Metastatic Breast Carcinoma in the Ovary (tissue), 3 donors: ENCODE results near the gene DOCK8.

- PRO-cap, 3 experiments = no peak in any of the 3 experiments
Measured at GRCh38 chr9:211407-211960, 3.2 kb upstream of the DOCK8 start.

DNA sequence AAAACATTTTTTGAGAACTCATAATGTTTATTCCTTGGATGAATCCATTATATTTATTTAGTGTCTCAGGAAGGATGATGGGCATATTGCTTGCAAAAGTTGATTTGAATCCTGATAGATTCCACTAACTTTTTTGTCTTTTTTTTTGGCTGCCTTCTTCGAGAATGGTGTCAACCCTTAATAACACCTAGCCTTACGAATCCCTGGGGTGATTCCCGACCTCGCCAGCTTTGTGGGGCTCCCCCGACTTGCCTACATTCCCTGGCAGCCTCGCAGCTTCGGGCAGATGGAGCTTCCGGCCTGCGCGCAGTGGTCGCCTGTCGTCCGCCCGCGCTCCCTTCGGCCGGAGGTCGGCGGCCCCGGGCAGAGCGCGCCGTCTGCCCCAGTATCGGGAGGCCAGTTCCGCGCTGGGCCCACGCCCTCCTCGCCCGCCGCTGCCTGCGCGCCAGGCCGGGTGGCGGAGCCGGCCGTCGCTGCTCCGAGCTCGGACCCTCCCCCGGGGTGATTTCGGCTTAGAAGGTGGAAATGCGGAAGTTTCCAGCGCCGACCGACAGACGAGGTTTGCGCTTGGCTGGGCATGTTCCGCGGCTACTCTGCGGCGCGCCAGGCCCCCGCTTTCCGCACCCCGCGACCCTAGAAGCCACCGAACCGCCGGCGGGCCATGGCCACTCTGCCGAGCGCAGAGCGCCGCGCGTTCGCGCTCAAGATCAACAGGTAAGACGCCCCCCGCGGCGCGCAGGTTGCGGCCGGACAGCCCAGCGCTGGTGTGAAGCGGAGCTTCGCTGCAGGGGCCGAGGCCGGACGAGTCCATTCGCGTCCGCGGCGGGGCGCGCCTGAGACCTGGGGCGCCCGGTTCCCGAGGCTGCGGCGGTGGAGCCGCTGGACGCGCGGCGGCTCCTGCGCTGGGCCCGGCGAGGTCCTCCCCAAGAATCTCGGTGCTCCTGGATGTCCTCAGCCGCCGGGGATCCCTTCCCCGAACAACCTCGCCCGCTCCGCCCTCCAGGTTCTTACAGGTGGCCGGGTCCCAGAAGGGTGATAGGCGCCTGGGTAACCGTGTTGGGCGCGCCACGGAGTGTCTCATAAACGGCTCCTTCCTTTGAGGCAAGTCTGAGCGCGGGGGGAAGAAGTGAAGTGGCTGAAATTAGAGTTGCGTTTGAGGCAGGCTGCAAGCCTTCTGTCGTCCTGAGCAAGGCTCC, at the start of gene DOCK8:
Gene DOCK8 (plus strand): TSS at position 550 of the 1,196 bp plus-strand sequence.
- PRO-cap, 3 experiments = peak in 3 of 3 experiments; most common plus-strand start position 285 of the sequence (in 3); most common minus-strand start position 379 of the sequence (in 2)

GRCh38 chr9:224476-225041, 9.9 kb downstream of the DOCK8 start:
- PRO-cap, 3 experiments = no peak in any of the 3 experiments

DNA sequence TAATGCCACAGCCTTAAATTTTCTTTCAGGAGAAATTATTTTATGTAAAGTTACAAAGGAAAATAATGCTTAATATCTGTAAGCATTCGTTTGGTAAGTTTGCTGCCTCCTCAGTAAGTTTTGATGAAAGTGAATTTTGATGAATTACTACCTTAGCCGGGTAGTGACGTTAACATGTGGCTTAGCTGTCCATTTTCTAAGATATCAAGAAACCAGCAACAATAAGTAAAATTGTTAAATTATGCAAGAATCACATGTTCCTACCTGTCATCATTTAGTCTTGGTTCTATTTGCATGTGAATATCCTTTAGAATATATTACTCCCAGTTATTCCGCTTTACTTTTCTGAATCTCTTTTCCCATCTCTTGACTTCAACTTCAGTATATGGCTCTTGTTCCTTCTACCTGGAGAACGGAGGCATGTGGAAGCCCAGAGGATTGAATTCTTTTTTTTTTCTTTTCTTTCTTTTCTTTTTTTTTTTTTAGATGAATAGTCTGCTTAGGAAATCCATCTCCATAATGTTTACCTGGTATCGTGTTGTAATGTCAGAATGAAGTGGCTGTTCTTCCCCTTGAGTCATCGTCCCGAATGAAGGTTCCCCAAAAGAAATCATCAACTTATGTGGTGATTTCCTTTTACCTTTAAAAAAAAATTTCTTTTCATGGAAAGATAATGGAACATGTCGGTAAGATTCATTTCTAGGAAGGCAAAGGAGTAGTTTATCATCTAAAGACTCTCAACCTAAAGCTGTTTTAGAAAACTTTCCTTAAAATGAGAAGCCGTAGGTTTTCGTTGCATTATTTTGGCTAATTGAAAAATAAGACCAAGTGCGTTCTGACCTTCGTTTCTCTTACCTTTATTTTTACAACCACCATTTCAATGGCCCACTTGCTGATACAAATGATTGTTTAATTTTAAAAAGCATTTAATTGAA, 59.6 kb downstream of the DOCK8 start:
- PRO-cap, 3 experiments = peak in 2 of 3 experiments; most common minus-strand start position 586 of the sequence (in 1)

GRCh38 chr9:544818-545390, 40.4 kb downstream of the KANK1 start:
- PRO-cap, 3 experiments = no peak in any of the 3 experiments

DNA sequence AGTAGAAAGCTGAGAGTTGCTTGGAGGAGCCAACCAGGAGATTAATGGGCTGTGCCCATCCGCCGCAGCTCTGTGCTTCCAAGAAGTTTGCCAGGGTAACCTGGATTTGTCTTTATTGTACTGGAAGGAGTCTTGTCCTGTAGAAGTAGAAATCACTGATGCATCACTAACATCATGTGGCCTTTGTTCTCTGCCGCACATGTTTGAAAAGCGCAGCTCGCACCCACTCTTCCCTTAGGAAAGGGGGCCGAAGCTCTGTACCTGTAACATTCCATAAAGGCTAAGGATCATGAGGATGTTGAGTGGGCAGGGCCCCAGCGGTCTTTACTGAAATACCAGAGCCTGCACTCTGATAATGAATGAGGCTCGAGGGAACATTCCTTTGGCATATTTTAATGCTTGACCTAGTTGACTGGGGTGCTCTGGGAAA, 69.5 kb downstream of the KANK1 start:
- PRO-cap, 3 experiments = no peak in any of the 3 experiments

DNA sequence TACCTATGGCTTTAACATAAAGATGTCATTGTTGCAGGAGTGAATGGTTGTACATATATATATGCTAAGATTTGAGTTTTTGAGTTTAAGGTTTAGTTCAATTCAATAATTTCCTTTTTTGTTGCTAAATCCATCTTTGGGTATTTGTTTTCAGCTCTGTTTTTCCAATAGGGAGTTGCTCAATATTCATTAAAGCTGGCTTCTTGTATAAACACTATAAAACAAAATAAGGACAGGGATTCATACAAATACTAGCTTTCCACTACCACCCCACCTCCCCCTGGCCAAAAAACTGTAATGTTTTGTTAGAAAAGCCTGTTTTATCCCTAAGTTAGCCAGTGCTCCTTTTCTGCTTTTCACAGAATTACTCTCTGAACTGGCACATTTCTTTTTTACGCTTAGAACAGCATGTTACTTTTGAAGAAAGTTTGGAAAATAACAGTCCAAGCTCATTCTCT, 147.5 kb upstream of the DMRT1 start:
- PRO-cap, 3 experiments = no peak in any of the 3 experiments

DNA sequence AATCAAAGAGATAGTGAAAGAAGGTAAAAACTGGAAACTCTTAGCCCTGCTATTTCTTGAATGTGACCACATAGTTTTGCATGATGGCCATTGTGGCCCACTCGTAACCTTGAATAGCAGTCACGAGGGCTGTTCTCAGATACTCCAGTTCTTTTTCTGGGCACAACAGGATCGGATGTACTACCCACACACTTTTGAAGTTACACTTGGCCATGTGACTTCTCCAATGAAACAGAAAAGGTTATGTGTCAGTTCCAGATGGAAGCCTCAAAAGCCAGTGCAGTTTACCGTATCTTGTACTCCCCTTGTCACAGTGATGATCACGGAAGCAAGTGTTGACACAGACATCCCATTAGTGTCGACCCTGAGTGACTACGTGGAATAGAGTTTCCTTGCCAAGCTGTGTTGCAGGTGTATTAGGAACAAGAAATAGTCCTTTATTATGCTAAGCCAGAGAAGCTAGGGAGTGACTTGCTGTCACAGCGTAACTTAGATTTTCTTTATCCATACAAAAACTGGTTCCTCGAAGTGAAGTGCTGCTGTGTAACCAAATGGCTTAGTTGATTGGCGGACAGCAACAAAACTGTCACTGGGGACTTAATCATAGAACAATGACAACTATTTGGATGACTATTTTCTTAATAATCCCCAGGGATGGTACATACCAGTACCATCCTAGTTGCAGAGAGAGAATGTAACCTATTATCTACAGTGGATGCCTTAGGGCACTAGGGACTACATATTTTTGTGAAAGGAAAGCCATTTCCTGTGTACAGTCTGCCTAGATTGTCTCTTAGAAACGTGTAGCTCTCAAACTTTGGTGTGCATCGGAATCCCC, 90.2 kb upstream of the DMRT1 start:
- PRO-cap, 3 experiments = no peak in any of the 3 experiments

- PRO-cap, 3 experiments = no peak in any of the 3 experiments
Measured at GRCh38 chr9:967954-968435, 8.5 kb upstream of the DMRT3 start.

DNA sequence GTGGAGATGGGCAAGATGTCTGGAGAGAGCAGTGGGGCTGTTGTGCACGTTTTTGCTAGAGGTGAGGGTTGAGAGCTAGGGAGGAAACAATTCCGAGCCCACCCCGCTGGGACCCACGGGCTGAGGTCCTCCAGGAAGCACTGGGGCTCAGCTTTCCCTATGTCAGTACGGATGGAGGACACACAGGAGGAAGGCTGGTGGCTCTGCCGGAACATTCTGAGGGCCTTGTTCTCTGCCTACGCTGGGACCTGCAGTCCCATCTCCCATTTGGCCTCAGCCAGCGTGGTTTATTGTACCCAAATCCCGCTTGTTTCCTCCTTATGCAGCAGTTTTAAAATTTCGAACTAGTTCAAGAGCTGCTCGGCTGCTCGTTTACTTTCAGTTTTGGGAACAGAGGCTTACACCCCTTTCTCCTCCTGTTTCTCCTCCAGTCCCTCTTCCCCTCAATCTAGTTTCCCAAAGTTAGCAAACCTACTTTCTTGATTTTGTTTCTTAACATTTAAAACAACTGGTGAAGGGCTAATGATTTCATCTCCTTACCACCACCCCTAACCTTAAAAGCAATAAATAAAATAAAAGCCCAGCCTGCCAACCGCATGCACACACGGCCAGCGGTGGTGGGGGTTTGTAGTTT, 2.2 kb upstream of the DMRT2 start:
- PRO-cap, 3 experiments = no peak in any of the 3 experiments

DNA sequence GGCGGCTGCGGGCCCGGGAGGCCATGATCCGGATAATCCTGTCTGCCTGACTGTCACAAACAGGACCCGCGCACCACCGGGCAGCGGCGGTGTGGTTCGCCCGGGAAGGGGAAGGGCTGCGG, 1.3 kb downstream of the SMARCA2 start:
- PRO-cap, 3 experiments = peak in 3 of 3 experiments; most common minus-strand start position 37 of the sequence (in 2)

- PRO-cap, 3 experiments = peak in 1 of 3 experiments; most common plus-strand start chr9:2025582 (in 1); most common minus-strand start chr9:2025287 (in 1)
Measured at GRCh38 chr9:2024851-2025697, 9.9 kb downstream of the SMARCA2 start.

DNA sequence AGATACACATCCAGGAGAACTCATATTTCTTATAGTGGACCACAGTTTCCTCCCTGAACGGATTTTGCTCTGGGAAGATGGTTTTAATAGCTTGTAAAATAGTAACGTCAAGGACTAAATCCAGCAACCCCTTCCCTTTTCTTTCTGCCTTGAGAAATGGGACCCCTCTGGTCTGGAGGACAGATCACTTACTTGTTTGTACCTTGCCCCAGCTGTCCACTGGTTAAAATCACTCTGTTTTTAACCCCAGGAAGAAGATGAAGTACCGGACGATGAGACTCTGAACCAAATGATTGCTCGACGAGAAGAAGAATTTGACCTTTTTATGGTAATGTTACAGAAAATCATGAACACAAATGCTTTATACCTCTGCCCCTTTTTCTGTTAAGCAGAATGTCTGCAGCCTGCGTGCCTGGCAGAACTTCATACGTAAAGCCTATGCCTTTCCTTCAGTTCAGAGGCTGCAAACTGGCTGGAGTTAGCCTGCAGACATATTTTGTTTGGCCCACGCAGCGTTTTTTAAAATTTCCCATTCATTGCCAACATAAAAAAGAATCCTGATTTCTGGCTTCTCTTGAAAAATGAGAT, 104.2 kb downstream of the SMARCA2 start:
- PRO-cap, 3 experiments = no peak in any of the 3 experiments

GRCh38 chr9:2126212-2127040, 111.3 kb downstream of the SMARCA2 start:
- PRO-cap, 3 experiments = no peak in any of the 3 experiments

- PRO-cap, 3 experiments = no peak in any of the 3 experiments
Measured at GRCh38 chr9:2172646-2173025, 157.5 kb downstream of the SMARCA2 start.

DNA sequence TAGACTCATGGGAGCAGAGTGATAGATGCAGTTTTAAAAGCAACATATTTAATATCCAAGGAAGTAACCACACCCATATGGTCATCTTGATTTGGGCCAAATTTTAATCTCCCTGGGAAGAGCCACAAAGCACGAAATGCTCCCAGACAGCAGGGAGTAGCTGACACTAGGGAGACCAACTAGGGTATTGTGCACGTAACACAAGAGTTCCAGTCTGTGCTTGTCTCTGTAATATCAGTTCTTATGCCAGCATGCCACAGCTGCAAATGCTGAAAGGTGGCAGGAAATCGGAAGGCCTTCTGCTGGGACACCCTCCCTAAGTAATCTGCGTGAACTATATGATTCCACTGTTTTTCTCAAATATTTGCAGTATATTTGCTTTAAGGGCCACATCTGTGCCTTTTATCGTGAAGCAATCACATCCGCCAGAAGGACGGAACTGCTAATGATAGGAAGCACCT, 12.5 kb downstream of the VLDLR start:
- PRO-cap, 3 experiments = no peak in any of the 3 experiments

DNA sequence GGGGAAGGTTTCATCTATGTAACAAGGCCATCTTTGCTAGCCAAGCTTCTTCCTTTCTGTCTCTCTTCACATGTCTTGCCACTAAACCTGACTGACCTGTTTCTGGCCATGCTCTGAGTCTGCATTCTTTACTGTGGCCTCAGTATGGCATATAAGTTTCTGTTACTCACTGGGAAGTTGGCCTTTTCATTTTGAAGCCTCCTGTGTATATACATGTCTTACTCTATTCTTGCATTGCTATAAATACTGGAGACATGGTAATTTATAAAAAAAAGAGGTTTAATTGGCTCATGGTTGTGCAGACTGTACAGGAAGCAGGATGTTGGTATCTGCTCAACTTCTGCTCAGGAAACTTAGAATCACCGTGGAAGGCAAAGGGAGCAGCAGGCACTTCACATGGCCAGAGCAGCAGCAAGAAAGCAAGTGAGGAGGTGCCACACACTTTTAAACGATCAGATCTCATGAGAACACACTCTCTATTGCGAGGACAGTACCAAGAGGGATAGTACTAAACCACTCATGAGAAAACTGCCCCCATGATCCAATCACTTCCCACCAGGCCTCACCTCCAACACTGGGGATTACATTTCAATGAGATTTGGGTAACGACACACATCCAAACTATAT, 48.1 kb downstream of the KCNV2 start:
- PRO-cap, 3 experiments = no peak in any of the 3 experiments

- PRO-cap, 3 experiments = no peak in any of the 3 experiments
Measured at GRCh38 chr9:3337487-3337973, 188.3 kb downstream of the RFX3 start.

GRCh38 chr9:3517320-3518024, 8.3 kb downstream of the RFX3 start:
- PRO-cap, 3 experiments = no peak in any of the 3 experiments

DNA sequence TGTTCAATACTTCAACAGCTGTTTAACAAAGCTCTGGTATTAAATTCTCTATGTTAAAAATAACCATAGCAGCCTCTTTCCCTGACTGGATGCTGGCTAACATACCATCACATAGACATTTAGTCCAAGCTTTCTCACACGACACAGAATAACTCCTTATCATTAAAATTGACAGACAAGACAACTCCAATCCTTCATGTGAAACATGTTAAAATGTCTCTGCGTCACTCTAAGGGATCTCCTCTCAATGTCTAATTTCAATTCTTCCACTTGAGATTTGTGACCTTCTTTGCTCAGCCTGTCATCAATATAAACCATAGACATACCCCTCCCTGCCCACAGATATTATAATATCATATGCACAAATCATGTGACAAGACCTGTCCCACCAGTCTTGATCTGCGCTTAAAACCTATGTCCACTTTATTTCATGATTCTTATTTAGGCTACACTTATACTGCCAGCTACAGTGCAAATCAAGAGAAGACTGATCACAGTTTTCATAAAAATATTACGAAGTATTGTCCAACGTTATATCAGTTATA, 30.8 kb downstream of the GLIS3 start:
- PRO-cap, 3 experiments = no peak in any of the 3 experiments